Ishikawa (cell line): ENCODE data around the gene DGKE.

- RRBS = no CpG with 5 or more reads among the region's 7 CpGs
These were observed 50.3 kb downstream of the ANKFN1 start for GRCh38 chr17:56203473-56204004.

GRCh38 chr17:56833978-56834307 lies at the start of gene DGKE:
DGKE (plus strand) TSS chr17:56834151.
- RRBS = 2% methylated on average over 31 of the region's 44 CpGs

GRCh38 chr17:56912017-56912855 lies 1.6 kb downstream of the TRIM25 start:
- RRBS = 96% methylated on average over 5 of the region's 14 CpGs

- RRBS = no CpG with 5 or more reads among the region's 6 CpGs
These were observed 51.7 kb upstream of the AKAP1 start for GRCh38 chr17:57033324-57033810.

GRCh38 chr17:57097569-57098662 lies 12.9 kb downstream of the AKAP1 start:
- RRBS = no CpG with 5 or more reads among the region's 5 CpGs

- RRBS = no CpG with 5 or more reads among the region's 28 CpGs
These were observed 20.7 kb downstream of the AKAP1 start for GRCh38 chr17:57105414-57106454.

- RRBS = no CpG with 5 or more reads among the region's 21 CpGs
These were observed 24.3 kb downstream of the AKAP1 start for GRCh38 chr17:57108958-57110198.

DNA sequence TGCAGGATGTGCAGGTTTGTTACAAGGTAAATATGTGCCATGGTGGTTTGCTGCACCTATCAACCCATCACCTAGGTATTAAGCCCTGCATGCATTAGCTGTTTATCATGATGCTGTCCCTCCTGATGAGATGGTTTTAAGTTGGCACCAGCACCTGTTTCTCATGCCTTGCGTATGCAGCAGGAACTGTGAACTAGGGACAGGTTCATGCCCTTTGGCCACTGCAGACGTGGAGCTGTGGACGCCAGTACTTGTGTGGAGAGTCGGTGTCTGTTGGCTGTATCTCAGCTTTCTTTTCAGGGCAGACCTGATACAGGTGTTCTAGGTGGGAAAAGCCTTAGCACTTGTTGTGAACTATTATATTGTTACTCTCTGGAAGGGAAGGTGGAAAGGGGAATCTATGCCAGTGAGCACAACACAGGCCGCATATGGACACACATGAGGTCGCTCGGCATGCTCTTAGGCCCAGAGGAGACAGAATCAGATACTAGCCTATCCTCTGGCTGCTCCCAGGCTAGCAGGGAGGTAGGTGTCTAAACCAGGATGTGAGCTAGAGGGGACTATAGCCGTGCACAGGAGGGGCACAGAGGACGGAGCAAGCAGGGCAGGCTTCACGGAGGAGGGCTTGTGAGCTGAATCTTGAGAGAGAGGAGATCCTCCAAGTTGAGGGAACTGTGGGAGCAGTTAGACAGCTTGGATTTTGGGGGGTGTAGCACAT lies 22.6 kb downstream of the MSI2 start:
- RRBS = no CpG with 5 or more reads among the region's 10 CpGs

DNA sequence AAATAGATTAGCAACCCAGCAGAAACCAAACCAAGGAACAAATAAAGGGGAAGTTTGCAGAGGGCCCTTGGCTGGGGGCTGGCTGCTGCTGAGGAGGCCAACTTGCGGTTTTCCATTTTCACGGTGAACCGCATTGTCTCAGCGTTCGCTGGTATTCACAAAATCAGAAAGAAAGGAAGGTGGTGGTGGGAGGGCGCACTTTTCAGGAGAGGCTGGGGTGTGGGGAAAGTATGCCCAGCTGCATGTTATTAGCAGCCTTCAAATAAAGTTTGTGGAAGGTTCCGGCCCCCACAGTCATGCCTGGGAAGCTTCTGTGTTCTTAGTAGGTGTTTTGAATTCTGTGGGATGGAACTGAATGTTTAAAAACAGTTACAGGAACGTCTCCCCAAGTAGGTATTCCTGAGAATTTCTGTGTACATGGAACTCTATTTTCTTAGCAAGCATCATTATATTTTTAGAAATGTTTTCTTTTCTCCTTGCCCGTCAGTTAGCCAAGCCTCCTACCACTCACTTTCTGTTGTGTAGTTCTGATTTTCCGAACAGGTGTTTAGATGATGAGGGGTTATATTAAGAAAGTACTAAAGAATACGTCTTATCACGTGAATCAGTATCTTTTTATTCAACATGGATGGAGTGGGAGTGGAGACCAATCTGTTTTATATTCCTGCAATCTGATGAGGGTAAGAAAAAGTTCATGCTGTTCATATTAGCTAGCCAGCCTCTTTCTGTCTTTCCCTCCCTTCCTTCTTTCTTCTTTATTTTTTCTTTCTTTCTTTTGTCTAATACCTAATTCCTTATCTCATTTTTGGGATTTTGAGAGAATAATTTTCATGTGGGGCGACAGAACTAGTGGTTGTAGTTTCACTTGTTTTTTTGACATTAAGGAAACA lies 29.3 kb downstream of the MSI2 start:
- RRBS = no CpG with 5 or more reads among the region's 13 CpGs

- RRBS = no CpG with 5 or more reads among the region's 12 CpGs
These were observed 39.2 kb downstream of the MSI2 start for GRCh38 chr17:57295093-57296355.

- RRBS = no CpG with 5 or more reads among the region's 6 CpGs
These were observed 73.2 kb downstream of the MSI2 start for GRCh38 chr17:57329556-57329948.

GRCh38 chr17:57355093-57355976 lies 99.0 kb downstream of the MSI2 start:
- RRBS = no CpG with 5 or more reads among the region's 8 CpGs

- RRBS = no CpG with 5 or more reads among the region's 5 CpGs
These were observed 151.5 kb downstream of the MSI2 start for GRCh38 chr17:57407855-57408262.

DNA sequence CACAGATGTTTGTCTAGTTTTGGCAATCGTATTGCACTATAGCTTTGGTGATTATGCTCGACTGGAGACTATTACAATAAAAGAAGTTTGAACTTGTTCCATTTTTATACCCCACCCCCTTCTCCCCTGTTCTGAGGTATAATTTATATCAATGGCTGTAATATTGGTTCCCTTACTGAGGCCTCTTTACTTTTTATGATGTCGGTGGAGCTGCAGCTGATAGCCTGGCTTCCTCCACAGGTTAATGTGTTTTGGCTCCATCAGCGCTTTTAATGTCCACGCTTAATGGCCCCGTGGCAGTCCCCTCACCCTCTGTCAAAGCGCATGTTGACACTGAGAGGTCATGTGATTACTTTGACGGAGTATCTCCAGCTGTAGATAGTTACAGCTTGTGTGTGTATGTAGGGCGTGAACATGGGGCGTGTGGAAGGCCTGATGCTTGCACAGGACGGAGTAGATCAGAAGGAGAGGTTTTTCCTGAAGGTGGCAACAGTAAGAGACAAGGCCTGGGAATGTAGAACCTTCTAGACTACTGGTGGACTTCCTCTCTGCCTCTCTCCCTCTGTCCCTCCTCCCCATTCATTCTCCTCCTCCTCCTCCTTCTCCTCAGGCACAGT lies 164.7 kb downstream of the MSI2 start:
- RRBS = no CpG with 5 or more reads among the region's 11 CpGs

- RRBS = no CpG with 5 or more reads among the region's 24 CpGs
These were observed 189.6 kb downstream of the MSI2 start for GRCh38 chr17:57445559-57446771.

DNA sequence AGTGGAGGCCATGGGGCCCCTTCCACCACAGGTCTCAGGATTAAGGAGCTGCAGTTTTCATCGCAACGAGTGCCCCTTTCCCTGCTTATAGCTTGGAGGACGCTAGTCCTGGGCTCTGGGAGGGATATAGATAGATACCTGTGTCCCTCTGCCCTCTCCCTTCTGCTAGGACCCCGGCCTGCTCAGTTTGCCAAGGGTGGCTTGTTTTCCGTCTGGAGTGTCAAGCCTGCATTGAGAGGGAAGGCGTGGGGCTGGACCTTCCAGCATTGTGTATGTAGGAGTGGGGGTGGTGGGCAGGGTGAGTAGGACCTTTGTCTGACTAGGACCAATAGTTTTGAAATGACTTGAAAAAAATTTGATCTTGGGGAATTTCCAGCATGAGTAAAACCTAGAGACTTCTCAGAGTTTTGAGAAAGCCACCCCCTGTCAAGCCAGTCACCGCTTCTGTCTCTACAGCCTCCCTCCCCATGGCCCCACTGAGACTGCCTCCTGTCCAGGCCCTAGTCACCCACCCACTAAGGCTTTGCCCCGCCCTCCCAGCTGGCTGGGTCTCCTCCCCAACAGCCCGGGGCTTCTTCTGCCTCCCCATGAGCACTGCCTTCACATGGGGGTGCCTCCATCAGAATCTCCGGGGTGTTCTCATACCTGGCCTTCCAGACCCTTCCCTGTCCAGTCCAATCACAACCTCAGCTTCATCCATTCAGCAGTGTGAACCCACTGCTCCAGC lies 206.8 kb downstream of the MSI2 start:
- RRBS = no CpG with 5 or more reads among the region's 10 CpGs

DNA sequence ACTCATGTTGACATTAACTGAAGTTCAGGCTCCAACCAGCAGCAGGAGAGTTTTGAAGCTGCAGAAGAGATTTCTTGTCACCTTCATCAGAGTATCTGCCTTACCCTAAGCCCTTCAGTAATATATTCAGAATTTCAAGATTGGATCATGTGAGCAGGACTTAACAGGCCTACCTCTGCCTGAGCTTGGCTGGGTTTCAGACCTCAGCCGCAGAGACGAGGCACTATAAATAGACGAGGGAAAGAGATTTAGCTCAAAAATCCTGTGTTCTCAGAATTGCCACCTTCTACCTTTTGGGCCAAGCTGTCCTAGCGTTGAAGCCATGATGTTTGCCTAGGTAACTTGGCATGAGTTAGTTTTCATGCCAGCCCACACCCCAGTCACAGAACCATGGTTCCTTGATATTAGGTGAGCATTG lies 224.1 kb downstream of the MSI2 start:
- RRBS = no CpG with 5 or more reads among the region's 4 CpGs

DNA sequence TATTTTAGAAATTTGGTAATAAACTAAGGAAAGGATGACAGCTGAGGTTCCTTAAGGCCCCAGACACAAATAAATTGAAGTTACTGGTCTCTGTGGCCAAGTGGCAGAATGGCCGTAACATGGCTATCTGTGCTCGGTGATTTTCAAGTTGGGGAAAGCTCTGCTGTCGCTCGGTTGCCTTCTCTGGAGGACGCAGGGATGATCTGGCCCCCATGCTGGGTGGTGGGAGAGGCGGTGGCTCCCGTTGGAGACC lies 166.0 kb downstream of the CCDC182 start:
- RRBS = no CpG with 5 or more reads among the region's 7 CpGs

DNA sequence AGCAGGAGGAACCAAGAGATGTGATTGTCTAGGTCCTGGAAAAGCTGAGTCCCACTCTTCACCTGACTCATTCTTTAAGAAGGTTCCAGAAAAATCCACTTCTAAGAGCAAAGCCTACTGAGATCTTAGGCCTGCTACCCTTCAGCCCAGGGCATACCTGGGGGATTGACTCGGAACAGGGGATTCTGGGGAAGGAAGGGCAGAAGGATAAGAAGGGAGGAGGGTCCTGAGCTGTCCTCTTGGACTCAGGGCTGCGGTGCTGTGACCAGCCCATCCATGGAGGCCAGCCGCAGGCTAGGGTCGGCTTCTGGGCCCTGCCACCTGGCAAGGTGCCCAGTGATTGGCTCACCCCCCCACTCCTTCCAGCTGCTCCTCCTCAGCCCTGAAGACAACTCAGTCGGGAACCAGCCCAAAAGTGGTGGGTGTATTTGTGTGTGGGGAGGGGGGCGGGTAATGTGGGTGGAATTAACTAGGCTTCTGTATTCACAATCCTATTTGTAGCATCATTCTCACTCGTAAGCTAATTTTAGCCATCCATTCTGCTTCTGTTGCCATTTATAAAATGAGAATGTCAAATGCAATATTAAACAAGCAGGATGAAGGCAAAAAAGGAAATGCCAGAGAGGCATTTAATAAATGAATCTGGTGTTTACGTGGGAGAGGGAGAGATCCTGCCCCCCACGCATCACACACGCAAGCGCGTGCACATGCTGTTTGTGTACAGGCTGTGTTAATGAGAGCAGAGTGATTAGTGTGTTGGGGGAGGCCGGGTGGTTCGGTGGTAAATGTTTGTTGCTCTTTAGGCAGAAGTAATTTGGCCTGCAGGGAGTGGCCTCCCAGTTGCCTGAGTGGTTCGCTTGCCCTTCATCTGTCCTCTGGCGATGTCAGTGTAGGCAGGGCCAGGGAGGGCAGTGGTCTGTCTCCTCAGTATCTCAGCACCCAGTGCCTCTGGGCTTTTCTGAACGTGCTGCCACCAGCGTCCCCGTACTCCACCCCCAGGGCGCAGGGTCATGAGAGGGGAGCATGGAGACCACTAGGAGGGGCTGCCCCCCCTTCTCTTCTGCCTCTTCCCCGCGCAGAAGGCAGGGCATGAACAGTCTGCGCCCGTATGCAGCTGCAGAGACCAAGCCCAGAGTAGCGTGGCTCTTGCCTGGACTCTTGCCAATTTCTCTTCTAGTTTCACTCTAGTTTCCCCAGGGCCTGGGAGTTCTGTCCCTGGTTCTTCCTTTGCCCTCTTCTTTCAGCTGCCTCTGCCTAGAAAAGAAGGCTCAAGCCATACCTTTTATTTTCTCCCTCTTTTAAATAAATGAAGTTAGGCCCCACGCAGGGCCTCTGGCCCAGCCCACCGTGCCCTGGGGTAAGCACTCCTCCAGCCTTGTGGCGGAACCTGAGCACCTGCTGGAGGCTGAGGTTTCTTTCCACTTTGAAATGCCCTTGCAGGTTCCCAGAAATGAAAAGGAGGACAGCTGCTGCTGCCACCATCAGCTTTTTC lies 140.0 kb downstream of the CCDC182 start:
- RRBS = no CpG with 5 or more reads among the region's 28 CpGs

DNA sequence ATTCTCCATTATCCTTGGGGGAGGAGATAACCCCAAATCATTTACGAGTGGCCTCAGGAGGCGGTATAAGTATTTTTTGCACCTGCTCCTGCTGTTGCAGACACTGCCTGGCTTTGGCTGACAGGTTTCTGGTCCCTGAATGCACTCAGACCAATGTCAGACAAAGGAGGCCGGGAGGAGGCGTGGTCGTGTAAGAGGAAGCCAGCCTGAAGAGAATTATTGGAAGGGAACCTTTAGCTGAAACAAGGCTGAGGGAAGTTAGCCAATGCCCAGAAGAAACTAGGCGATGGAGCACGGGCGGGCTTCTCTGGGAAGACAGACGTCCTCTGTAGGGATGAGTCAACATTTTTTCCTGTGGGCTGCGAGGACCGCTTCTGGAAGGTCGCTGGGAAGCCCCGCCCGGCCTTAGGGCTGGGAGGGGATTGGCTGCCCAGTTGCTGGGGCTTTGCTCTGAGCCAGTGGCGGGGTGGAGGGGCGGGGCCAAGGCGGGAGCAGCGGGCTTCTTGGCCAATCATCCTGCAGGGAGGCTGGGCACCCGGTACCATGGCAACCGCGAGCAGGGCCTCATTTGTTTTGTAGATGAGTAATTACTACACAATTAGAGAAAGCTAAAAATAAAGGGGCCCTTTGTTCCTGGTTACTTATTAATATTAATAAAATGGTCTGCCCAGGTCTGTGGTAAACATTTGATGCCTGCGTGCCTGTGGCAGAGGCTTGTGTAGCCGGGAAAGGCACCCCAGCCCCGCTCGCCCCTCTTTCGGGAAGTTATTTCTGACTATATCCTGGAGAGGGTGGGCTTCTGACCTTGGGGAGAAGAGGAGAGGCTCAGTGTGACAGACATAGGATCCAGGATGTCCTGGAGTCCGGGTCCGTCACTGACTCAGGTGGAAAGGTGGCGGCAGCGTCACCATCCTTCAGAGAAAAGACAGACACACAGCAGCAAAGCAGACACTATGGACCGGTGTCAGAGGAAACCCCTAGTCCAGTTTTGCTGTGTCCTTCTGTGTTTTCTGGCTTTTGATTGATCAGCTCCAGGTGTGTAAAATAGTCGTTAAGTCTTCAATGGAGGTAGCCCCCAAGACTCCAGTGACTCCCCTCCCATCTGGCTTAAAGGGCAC lies 82.0 kb downstream of the CCDC182 start:
- RRBS = 64% methylated on average over 6 of the region's 32 CpGs